SK-MEL-5 (cell line): ENCODE measurements around a stretch of chr2.

RAMPAGE:
- cytosol, long total RNA: no peak
- long total RNA: no peak
- nucleus, long total RNA: no peak
Observed at GRCh38 chr2:215904316-215904642, 109.1 kb downstream of the MREG start.

DNA sequence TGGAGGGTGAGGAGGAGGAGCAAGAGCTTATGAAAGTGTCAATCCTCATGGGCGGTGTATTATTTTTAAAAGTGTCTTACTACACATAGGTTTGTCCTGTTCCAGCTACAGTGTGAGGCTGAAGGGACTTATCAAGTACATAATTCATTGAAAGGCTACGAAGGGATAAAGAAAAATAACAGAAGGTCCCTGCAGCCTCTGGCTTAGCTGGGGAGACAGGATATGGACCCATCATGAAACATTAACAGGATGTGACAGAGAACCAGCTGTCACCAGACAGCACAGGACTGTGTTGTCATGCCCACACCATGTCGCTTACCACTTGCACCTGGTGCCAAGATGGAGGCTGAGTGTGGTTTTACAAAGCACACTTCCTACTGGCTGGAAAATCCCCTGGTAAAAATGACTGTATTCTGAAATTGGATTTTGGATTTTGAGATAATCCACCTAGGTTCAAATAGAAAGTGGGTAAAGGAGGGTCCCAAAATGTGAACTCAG is 2.6 kb upstream of the MREG start:
RAMPAGE:
- cytosol, long total RNA: no peak
- long total RNA: no peak
- nucleus, long total RNA: no peak

RAMPAGE:
- cytosol, long total RNA: no peak
- long total RNA: no peak
- nucleus, long total RNA: no peak
Observed at GRCh38 chr2:216130237-216131007, 21.3 kb downstream of the XRCC5 start.

DNA sequence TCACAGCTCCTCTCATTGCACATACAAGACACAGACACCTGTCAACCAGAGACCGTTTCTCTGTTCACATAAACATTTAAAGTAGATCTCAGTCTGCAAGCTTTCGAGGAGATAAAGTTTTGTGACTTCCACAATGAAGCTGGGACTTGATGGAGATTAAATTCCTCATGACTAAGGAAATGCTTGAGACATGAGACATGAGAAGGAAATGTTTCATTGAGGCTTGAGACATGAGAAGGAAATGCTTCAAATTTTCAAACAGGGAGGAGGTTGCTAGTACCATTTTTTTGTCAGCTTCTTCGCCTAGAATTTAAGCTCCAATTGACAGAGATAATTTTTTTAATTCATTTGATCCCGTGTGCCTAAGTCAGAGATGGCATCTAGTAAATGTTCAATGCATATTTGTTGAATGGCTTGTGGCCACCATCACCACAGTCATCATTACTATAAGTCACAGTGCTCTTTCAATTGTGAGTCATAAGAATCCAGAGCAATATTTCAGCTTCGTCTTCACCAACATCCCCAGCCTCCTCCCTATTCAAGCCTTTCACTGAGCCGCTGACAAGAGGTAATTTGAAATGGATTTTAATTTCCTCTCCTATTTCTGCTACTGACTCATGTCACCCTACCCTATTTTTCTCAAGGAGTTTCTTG is 553 bp upstream of the MARCHF4 start:
RAMPAGE:
- cytosol, long total RNA: no peak
- long total RNA: no peak
- nucleus, long total RNA: no peak

DNA sequence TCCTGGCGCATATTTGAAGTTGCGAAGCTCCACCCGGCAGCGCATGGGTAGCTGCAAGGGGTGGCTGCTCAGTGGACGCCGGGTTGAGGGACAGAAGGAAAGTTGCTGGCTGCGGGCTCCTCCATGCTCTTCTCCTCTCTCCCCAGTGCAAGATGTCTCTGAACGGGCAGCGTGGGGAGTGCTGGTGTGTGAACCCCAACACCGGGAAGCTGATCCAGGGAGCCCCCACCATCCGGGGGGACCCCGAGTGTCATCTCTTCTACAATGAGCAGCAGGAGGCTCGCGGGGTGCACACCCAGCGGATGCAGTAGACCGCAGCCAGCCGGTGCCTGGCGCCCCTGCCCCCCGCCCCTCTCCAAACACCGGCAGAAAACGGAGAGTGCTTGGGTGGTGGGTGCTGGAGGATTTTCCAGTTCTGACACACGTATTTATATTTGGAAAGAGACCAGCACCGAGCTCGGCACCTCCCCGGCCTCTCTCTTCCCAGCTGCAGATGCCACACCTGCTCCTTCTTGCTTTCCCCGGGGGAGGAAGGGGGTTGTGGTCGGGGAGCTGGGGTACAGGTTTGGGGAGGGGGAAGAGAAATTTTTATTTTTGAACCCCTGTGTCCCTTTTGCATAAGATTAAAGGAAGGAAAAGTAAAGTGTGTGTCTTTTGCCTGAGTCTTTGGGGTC is 30.7 kb downstream of the IGFBP2 start:
RAMPAGE:
- cytosol, long total RNA: no peak
- long total RNA: no peak
- nucleus, long total RNA: no peak

GRCh38 chr2:216679655-216680462 is 15.5 kb downstream of the IGFBP5 start:
RAMPAGE:
- cytosol, long total RNA: no peak
- long total RNA: no peak
- nucleus, long total RNA: no peak

DNA sequence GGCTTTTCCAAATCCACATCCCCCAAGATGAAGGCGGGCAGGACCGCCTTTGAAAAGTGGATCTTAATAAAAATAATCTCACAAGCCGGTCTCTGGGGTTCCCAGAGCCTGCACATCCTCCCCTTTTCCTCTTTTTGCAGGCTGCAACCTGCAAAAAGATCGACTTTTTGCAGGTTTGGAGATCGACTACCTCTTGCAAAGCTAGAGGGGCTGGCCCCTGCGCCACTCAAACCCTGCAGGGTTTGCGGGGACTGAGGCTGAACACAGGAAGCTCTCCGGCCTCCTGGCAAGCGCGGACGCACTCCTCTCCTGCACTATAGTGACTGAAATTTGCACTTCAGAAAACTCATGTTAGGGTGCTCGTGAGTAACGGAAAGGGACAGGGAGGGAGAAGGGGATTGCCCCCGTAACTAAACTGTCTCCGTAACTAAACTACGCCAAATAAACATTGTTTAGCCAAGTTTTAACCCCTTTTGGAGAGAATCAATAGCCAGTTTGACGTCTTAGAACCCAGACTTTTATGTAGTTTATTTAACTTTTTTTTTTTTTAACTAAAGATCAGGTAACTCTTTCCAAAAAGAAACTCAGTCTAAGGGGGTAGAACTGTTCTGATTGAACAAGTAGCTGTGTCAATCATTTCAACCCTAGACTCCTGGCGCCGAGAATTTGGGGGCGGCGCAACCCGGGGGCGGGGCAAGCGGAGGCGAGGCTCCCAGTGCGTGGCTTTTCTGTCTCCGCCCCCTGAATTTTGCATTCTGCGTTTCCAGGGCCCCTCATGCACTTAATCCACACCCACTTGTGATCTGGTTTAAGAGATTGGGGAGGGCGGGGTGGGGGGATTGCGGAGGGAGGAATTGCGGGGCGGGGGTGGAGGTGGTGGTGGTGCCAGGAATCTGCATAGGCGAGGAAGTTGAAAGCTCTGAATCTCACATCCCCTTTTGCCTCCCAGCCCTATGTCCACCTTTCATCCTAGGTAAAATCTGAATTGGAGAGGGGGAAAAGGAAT is 2.4 kb downstream of the IGFBP5 start:
RAMPAGE:
- cytosol, long total RNA: no peak
- long total RNA: no peak
- nucleus, long total RNA: no peak

GRCh38 chr2:216740397-216741487 is 45.4 kb upstream of the IGFBP5 start:
RAMPAGE:
- cytosol, long total RNA: no peak
- long total RNA: no peak
- nucleus, long total RNA: no peak

DNA sequence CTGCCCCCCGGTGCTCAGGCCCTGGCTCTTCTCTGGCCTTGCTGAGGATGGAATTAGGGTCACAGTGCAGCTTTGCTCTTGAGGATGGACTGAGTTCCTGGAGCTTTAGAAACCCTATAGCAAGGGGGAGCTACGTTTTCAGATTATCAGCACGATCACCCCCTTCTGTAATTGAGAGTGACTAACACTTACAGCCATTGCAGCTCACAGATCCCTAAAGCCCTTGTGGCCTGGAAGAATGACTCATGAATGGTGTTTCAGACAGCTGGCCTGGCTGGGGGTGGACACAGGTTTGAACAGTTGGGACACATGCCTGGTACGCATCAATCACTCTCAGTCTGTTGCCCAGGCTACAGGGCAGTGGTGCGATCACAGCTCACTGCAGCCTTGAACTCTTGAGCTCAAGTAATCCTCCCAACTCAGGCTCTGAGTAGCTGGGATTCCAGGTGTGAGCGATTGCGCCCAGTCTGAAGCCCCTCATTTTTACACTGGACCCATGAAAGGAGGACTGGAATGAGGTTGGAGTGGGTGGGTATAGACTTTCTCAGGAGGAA is 79.8 kb upstream of the IGFBP5 start:
RAMPAGE:
- cytosol, long total RNA: no peak
- long total RNA: no peak
- nucleus, long total RNA: no peak

DNA sequence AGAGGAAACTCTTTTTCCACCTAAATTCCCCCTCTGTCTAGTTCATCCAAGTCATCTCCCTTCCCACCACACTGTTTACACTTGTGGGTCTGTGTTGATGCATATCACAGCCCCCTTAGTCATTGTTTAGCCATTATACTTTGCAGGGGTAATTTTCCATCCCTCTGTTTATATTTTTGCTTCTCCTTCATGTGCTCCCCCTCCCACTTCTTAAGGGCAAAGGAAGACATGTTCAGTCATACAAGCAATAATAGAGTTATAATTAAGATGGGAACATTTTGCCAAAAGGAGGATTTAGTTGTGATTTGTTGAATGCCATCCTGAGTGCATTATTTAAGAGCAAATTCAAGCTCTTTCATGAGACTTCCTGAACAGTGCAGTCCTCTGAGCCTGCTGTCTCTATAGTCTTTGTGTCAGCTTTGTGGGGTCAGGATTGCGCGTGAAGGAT is 187.8 kb upstream of the TNP1 start:
RAMPAGE:
- cytosol, long total RNA: no peak
- long total RNA: no peak
- nucleus, long total RNA: no peak

DNA sequence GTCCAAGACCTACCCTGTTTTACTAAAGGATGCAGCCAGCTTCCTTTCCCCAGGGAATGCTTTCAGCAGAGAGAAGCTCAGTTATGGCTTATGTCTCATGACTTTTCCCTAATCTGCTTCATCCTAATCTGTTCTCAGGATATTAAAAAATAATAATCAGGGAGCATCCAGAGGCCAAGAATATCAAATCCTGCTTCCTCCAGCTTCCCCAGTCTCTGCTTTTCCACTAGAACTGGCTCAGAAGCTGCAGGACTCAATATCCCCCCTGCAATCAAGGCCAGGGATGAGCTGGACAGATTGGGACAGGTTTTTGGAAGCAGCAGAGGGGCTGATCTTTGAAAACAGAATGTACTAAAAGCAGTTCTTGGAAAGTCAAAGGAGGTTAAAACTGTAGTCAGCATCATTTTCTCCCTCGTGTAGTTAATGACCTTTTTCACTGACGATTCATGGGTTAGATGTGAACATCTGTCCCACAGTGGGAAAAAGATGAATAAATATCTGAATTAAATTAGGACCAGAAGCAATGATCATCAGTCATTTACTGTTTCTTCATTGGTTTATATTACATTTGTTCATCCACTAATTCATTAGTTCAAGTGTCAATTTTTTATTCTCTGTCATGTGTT is 327.0 kb upstream of the TNP1 start:
RAMPAGE:
- cytosol, long total RNA: no peak
- long total RNA: no peak
- nucleus, long total RNA: no peak

DNA sequence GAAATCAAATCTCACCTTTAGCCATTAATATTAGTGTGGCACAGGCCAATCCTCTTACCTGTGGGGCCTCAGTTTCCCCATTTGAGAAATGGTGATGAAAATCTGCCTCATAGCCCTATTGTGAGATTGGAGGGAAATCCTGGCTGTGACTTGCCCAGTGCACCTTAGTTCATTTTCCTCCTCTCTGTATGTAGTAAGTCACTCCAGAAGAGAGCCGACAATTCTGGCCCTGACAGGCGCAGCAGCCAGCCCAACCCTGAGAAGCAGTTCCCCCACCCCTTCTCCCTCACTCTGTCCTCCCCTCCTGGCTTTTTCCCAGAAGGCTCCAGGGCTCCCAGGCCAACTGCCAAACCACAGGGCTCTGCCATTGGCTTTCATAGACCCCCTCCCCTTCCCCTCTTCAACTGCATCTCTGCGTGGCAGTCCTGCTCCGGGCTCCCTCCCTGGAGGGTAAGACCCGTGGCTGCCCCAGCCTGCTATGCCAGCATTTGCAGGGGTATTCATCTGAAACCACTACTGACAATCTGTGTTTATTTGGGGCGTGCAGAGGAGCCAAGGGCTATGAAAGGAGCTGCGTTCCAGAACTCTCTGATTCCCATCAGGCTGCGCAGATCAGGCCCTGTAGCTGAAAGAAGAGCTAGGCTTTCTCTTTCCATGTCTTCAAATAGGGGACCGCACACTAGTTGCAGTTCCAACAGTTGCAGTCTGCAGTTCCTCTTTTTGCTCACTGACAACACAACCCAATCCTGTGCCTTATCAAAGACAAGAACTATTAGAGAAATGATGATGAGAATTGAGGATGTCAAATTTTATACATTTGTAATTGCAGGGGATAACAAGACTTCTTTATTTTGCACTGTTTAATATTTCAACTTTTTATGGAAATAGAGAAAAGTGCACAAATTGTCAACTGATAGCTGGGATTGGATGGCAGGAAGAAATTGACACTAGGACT is 388.6 kb upstream of the TNP1 start:
RAMPAGE:
- cytosol, long total RNA: no peak
- long total RNA: no peak
- nucleus, long total RNA: no peak

GRCh38 chr2:217310190-217310498 is 450.3 kb upstream of the TNP1 start:
RAMPAGE:
- cytosol, long total RNA: no peak
- long total RNA: no peak
- nucleus, long total RNA: no peak

GRCh38 chr2:217419129-217419690 is 559.3 kb upstream of the TNP1 start:
RAMPAGE:
- cytosol, long total RNA: no peak
- long total RNA: no peak
- nucleus, long total RNA: no peak

DNA sequence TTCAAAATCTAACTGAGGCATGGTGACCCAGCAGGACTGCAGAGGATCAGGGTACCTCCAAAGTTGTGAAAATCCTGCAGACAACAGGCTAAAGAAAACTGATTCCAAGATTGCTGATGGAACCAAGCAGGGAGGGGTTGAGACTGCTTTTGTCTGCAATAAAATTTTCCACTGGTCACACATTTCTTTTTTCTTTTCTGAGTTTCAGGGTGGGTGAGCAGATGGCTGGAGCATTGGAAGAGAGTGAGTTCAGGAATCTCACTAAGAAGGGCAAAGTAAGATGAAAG is 321.0 kb downstream of the TNS1 start:
RAMPAGE:
- cytosol, long total RNA: no peak
- long total RNA: no peak
- nucleus, long total RNA: no peak

GRCh38 chr2:217735922-217736434 is 266.8 kb downstream of the TNS1 start:
RAMPAGE:
- cytosol, long total RNA: no peak
- long total RNA: no peak
- nucleus, long total RNA: no peak

RAMPAGE:
- cytosol, long total RNA: no peak
- long total RNA: no peak
- nucleus, long total RNA: no peak
Observed at GRCh38 chr2:217798773-217799630, 203.8 kb downstream of the TNS1 start.

DNA sequence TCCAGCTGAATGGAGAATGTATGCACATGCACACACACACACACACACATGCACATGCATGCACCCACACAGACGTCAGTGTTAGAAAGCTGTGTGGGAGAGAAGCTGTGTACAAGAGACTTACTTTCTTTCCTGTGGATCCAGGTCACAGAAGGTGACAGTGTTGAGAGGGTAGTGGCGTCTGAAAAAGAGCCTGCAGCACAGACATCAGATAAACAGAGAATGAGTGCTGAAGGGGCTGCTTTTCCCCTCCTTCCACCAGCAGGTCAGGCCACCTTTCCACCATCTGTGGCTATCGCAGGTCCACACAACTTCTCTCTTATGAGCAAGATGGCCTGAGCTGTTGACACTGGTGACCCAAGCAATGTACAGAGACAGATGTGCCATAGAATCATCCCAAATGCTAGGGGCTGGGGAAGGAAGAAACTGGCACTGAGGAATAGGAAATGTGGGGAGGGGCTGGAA is 194.3 kb downstream of the TNS1 start:
RAMPAGE:
- cytosol, long total RNA: no peak
- long total RNA: no peak
- nucleus, long total RNA: no peak

GRCh38 chr2:217847468-217847753 is 155.4 kb downstream of the TNS1 start:
RAMPAGE:
- cytosol, long total RNA: no peak
- long total RNA: no peak
- nucleus, long total RNA: no peak

RAMPAGE:
- cytosol, long total RNA: no peak
- long total RNA: no peak
- nucleus, long total RNA: no peak
Observed at GRCh38 chr2:217855018-217855678, 147.6 kb downstream of the TNS1 start.